Airway epithelial cell (primary cell): ENCODE data around the gene DENND10.

- RAMPAGE, long total RNA = no peak
Measured at GRCh38 chr10:117496560-117497032, 46.0 kb upstream of the EMX2 start.

- RAMPAGE, long total RNA = no peak
Measured at GRCh38 chr10:117551310-117551902, 8.9 kb downstream of the EMX2 start.

GRCh38 chr10:117804297-117805238, 242.2 kb downstream of the RAB11FIP2 start:
- RAMPAGE, long total RNA = no peak

- RAMPAGE, long total RNA = no peak
Measured at GRCh38 chr10:118269494-118269976, 72.6 kb downstream of the FAM204A start.

DNA sequence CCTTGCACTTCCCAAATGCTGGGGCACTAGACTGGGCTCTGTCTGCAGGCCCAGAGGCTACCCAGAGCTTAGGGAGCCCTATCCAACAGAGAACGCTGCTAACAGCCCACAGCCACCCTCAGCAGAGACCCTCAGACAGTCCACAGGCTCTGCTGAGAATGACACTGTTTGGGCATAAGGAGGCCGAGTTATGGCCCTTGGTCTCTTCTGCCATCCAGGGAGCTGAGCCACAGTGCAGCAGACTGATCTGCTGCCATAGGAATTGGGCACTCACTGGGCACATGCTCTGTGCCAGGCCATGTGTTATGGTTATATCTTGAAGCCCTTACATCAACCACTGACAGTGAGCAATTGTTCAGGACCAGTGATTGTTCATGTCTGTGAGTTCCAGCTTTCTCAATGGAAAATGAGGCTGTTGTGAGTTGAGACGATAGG, 77.4 kb upstream of the PRLHR start:
- RAMPAGE, long total RNA = no peak

DNA sequence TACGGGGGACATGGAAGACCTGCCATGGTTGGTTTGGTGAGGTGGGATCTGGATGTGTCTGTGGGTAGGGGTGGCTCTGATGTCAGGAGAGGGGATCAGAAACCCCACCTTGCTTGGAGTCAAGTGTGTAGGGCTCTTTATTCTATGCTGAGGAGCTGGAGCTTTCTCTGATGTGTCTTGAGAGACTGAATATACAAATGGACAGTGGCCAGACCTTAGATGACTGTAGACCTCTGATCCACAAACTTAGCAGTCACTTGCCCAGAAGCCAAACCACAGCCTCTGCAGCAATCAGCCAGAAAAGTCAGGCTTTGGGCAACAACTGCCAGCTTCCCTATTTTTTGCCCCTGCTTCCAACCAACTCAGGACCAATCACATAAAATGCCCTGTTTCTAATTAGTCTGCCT, 37.6 kb upstream of the CACUL1 start:
- RAMPAGE, long total RNA = no peak

- RAMPAGE, long total RNA = no peak
Measured at GRCh38 chr10:118958988-118959506, 70.5 kb upstream of the NANOS1 start.

DNA sequence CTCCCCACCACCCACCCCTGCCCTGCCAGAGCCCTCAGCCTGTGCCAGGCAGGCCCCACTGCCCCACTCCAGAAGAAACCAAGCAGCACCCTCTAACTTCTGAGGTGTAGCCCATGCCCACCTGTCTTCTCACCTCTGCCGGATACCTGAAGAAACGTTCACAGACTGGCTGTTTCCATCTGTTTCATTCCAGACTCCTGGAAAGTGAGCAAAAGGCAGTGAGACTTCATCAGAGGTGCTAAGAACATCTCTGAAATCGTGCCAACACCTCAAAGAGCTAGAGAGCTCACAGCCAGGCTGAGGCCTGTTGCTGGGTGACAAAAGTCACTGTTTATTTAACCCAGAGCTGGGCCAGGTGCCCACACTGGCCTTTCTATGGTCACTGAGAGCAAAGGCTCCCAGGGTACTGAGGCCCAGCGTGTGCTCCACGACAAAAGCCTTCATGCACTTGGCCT, 3.8 kb upstream of the NANOS1 start:
- RAMPAGE, long total RNA = no peak

- RAMPAGE, long total RNA = no peak
Measured at GRCh38 chr10:119035915-119036399, 6.4 kb downstream of the NANOS1 start.

- RAMPAGE, long total RNA = start-site peak on the plus strand at chr10:119104085-119104132, 374 and 210 reads in 2 replicates
Measured at GRCh38 chr10:119103780-119104743, at the start of gene DENND10. DENND10 (plus strand) TSS chr10:119104113.

GRCh38 chr10:119113723-119114427, 10.0 kb downstream of the DENND10 start:
- RAMPAGE, long total RNA = no peak

- RAMPAGE, long total RNA = no peak
Measured at GRCh38 chr10:119177200-119177406, 1.5 kb downstream of the PRDX3 start.

GRCh38 chr10:119208113-119208573, 772 bp downstream of the GRK5 start:
- RAMPAGE, long total RNA = no peak

DNA sequence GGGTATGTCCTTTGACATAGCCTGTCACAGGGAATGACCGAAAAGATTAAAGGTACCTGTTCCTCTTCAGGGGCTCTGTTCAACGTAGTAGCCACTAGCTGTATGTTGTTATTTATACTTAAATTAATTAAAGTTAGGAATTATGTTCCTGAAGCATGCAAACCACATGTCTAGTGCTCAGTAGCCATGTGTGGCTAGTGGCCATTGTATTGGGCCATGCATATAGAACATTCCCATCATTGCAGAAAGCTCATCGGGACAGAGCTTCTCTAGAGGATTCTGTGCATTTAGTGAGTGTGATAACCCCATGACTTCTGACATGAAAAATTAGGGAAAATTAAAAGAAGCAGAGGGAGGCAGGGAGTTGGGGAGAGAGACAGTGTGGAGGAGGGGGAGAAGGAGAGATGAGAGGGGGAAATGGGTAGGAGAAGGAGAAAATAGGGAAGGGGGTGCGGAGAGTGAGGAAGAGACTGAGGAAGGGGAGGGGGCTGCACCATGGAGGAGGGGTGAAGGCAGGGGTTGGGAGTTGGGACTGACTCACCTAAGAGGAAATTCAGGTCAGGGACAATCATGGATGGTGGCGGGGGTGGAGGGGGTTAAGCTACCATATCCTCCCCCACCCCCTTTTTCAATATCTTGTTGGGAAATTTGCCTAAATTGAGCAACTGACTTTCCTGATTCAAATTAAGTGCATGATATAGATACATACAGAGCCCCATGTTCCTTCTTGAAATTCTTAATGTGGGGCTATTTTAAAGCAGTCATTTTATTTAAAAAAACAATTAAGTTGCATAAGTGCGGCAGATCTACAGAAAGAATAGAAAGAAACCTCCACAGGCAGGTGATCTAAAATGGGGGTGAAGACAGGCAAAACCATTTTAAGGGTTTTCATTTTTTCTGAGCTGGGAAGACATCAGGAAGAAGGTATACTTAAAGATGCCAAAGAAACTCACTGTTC, 8.0 kb downstream of the GRK5 start:
- RAMPAGE, long total RNA = no peak

GRCh38 chr10:119250630-119251626, 43.6 kb downstream of the GRK5 start:
- RAMPAGE, long total RNA = no peak

DNA sequence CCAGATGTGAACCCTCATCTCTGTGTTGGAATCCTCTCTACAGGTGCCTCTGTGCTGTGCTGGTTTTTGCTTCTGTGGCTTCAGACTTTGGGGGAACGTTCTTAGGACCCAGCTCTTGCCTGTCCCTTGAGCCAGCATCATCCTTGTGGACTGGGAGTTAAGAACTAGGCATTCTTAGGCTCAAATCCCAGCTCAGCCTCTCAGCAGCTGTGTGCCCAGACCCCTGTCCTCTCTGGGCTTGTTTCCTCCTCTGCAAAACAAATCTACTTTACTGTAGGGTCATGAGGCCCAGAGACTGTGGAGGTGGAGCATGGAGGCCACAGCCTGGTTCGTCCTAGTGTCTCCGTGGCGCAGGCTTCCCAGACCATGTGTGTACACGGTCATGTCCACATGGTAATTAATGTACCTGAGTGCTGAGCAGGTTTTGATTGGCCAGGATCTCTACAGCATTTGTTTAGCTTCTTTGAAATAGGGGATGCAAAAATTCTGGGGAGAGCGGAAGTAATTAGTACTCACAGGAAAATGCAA, 102.4 kb downstream of the GRK5 start:
- RAMPAGE, long total RNA = no peak

GRCh38 chr10:119330248-119330795, 123.0 kb downstream of the GRK5 start:
- RAMPAGE, long total RNA = no peak

GRCh38 chr10:119341007-119341945, 133.9 kb downstream of the GRK5 start:
- RAMPAGE, long total RNA = no peak

DNA sequence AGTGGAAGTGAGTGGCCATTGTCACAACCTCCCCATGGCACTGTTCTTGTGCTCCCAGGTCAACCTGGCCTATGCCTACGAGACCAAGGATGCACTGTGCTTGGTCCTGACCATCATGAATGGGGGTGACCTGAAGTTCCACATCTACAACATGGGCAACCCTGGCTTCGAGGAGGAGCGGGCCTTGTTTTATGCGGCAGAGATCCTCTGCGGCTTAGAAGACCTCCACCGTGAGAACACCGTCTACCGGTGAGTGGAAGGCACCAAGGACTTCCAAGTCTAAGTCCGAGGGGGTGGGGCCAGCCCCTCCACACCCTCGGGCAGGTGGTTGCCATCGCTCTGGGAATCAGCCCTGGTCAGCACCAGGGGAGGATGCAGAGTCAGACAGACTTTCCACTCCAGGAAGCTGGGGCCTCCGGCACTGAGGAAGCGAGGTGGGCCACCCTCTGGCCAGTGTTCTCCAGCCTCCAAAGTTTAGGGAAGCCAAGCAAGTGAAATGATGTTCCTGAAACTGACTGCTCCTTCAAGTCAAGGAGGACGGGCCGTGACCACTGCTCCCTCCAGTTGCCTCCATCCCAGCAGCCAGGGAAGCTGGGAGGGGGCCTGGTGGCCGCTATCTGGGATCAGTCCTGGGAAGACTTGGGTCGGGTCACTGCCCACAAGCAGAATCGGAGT, 105.8 kb downstream of the RGS10 start:
- RAMPAGE, long total RNA = no peak

GRCh38 chr10:119447990-119448470, 94.5 kb downstream of the RGS10 start:
- RAMPAGE, long total RNA = no peak